Ileum (tissue), 1 donor: ENCODE measurements around a stretch of chr2.

- PRO-cap: no peak
These were observed 47.2 kb downstream of the NOL10 start for GRCh38 chr2:10642382-10643261.

- PRO-cap: no peak
These were observed 13.6 kb upstream of the PDIA6 start for GRCh38 chr2:10826220-10826570.

DNA sequence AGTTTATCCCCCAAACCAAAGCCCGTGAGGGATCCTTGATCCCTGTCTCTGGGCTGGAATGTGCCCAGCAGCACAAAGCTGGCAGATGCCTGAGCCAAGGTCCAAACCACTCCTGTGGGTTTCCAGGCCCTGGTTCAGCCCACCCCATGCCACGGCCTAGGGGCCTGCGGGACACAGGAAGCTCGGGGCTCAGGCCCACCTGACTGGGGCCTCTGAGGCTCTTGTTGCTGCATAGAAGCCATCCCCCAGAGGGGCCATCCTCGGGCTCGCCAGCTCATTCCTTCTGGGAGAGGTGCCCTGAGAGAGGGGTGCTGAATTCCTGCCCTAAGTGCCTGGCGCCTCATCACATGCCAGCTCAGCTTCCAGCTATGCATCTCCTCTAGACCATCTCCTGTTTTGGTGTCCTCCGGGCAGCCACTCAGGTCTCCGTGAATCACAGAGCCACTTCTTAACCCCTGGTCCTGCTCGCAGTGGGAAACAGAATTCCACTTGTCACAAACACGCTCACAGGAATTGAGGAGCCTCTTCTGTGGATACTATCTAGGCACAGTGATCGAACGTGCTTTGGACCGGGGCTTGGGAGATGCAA lies 42.8 kb upstream of the KCNF1 start:
- PRO-cap: no peak

DNA sequence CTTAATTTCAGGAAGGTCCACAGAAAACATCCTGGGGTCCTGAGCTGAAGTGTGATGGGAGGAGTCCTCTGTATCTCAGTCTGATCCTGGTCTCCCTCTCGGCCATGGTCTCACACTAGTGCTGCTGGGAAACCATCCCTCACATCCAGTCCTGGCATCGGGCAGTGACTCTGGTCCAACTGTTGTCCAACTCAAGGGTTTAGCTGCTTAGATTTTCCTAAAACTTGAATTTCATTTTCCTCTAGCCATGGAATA lies 27.0 kb upstream of the KCNF1 start:
- PRO-cap: no peak

- PRO-cap: no peak
These were observed 37.1 kb downstream of the SLC66A3 start for GRCh38 chr2:11192155-11192957.

- PRO-cap: no peak
These were observed 45.6 kb downstream of the SLC66A3 start for GRCh38 chr2:11200856-11201231.

GRCh38 chr2:11212520-11212876 lies 57.2 kb downstream of the SLC66A3 start:
- PRO-cap: no peak

DNA sequence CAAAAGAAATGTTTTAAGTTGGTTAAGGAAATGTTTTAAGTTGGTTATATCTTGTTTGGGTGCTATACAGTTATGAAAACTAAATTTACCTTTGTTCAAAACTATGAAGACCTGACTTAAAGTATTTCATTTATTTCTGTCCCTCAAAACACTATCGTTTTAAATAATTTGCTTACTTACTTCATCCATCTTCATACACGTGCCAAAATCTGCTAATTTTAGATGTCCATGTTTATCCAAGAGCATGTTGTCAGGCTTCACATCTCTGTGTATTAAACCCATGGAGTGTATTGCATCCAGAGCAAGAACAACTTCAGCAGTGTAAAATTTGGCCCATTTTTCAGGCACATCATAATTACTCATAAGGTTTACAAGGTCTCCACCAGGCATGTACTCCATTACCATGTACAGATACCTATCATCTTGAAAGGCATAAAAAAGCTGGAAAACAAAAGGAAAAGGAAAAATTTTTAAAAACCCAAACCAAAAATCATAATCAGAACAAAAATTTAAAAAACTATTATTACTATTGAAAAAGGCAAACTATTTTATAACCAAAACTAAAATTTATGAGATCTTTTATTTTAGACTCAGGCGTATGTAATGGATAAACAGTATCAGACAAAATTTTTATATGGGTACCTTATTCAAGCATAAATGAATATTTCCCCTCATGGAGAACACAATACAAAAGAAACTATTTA lies 80.4 kb downstream of the SLC66A3 start:
- PRO-cap: no peak

- PRO-cap: no peak
These were observed 40.5 kb downstream of the ROCK2 start for GRCh38 chr2:11303779-11304398.

GRCh38 chr2:11342384-11342726 lies 2.1 kb downstream of the ROCK2 start:
- PRO-cap: no peak

DNA sequence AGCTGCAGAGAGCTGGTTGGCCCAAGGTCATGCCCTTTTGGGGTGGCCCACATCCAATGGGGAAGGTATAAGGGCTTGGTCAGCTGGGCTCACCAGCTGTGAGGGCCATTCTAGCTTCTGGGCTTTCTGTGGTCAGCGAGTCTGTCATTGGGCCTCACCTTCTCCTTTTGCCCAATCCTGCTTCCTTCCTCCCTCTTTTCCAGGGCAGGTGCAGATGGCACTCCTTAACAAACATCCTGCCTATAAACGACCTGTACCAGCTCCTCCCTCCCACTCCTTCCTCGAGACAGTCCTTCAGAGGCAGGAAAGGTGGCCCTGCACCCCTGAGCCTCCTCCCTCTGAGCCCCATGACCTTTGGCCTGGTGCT lies 44.1 kb upstream of the ROCK2 start:
- PRO-cap: unidirectional peak, minus-strand start at position 283 of the sequence

DNA sequence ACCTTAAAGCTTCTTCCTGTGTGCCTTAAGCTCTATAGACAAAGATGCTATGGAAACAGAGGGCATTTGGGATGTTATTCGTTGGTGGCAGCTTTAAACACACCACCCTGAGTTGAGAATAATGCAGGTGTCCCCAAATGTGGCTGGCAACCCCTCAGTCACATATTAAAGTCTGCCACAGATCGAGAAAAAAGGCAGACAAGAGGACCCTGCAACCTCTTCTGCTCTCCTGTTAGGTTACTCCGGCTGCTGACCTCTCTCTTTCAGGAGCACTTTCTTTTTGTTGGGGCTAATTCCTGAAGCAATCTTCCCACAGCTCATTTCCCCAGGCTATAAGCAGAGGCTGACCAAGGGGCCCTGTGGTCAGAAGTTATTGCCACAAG lies 20.1 kb downstream of the GREB1 start:
- PRO-cap: no peak

DNA sequence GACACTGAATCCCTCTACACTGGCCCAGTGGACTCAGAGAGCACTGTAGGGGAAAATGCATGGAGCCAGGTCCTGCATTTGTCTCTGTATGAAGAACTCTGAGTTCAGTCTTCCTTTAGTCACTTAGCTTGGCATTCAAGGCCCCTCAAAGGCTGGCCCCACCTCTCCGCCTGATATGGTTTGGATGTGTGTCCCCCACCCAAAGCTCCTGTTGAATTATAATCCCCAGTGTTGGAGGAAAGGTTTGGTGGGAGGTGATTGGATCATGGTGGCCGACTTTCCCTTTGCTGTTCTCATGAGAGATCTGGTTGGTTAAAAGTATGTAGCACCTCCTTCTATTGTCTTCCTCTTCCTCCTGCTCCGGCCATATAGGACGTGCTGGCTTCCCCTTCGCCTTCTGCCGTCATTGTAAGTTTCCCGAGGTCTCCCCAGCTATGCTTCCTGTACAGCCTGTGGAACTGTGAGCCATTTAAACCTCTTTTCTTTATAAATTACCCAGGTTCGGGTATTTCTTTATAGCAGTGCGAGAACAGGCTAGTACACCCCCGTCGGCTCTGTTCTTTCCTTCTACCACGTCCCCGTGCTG lies 11.2 kb upstream of the NTSR2 start:
- PRO-cap: no peak

DNA sequence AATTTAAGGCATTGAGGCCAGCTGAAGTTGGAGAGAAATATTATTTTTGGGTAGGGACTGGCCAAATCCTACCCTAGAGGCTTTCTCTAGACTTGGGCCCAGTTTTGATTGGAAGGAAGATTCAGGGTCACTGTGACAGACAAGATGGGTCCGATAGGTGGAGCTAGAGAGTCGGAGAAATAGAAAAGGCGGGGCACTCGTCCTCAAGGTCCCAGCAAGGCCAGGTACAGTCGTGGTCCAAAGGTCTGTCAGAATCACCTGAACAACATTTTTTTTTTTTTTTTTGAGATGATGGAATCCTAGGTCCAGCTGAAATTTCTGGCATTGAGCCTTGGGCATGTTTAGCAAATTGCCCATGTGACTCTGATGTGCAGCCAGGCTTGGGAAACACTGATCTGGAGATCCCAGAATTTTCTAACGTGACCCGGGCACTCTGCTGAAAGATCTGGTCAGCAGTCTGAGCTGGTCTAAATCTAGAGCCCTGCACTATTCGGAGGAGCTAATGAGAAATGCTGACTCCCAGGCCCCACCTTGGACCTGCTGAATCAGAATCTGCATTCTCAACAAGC lies 23.0 kb upstream of the NTSR2 start:
- PRO-cap: no peak

GRCh38 chr2:11743753-11744648 lies 2.4 kb upstream of the LPIN1 start:
- PRO-cap: no peak

DNA sequence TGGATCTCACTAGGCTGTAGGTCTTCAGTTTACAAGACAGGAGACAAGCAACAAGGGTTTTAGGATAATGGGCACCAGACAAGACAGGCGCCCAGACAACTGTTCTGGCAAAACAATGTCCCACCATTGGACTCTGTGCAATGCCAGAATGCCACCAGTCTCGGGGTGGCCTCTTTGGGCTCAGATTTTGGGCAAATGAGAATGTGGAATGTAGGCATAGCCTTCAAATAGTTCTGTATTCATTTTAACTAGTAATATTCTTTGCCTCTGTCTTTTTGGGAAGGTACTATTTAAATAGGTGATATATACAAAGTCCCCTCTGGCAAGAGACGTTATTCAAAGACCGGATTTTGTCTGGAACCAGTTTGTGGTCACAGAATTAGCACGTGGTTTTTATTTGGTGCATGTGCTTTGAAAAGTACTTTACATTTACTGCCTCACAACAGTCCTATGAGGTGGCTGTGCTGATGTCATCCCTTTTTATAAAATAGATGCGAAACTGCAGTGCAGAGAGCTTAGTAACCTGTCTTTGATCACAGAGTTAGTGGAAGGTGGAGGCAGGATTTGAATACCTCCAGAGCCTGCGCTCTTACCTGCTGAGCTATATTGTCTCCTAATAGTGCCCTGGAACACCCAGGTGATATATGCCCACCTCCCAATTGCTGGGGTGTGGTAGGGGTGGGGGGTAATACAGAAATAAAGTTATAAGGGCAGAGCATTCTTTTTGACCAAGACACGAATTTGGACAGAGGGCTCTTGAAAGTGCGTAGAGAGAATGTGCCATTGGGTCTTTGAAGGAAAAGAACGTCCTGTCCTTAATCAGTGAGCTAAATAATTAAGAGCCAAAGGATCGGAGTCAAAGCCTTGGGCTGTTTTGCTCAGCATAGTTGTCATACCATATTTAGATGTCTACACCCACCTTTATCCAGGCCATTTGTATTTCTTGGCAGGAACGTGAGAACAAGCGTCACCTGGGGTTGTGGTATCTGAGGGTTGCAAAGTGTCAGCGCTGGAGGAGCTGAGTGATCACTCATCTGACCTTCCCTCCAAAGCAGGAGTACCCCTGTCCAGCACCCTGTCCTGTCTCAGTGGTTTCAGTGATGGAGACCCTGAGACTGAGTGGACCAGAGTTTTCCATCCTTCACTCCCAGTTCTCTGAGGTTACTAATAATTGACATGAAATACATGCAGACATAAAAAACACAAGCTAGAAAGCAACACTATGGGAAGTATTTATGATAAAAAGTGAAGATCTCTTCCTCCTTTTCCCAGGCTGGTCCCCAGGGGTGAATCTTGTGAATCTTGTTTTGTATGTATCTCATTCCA lies 4.2 kb downstream of the LPIN1 start:
- PRO-cap: no peak

- PRO-cap: no peak
These were observed 7.8 kb downstream of the LPIN1 start for GRCh38 chr2:11754123-11754712.

DNA sequence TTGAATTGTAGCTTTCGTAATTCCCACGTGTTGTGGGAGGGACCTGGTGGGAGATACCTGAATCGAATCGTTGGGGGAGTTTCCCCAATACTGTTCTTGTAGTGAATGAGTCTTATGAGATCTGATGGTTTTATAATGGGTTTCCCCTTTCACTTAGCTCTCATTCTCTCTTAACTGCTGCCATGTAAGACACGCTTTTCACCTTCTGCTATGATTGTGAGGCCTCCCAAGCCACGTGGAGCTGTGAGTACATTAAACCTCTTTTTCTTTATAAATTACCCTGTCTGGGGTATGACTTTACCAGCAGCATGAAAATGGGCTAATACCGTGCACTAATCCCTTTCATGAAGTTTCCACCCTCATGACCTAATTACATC lies 120.6 kb downstream of the LPIN1 start:
- PRO-cap: no peak

DNA sequence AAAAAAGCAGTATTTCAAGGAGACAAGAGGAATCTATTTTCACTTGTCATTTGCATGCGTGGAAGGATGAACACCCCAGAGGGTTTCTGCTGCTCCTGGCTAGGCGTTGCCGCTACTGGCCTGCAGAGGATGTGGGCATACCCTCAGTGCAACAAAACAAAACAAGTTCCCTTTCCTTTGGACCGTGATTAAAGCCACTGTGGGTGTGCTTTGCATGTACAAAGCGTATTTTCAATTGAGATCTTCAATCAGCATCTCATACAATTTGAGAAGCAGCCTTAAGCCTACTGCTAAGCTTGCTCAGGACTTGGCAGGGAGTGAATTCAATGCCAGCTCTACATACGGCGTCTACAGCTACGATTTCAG lies 298.4 kb downstream of the LPIN1 start:
- PRO-cap: no peak

- PRO-cap: no peak
These were observed 360.0 kb downstream of the LPIN1 start for GRCh38 chr2:12106335-12106940.